Mammary epithelial cell (primary cell): ENCODE results near the genes C7orf31, HNRNPA2B1 and HOXA5.

GRCh38 chr7:24833633-24833832 lies 76.3 kb upstream of the GSDME start:
- CAGE, long polyA plus RNA = no peak
- RRBS = no CpG with 5 or more reads among the region's 2 CpGs

DNA sequence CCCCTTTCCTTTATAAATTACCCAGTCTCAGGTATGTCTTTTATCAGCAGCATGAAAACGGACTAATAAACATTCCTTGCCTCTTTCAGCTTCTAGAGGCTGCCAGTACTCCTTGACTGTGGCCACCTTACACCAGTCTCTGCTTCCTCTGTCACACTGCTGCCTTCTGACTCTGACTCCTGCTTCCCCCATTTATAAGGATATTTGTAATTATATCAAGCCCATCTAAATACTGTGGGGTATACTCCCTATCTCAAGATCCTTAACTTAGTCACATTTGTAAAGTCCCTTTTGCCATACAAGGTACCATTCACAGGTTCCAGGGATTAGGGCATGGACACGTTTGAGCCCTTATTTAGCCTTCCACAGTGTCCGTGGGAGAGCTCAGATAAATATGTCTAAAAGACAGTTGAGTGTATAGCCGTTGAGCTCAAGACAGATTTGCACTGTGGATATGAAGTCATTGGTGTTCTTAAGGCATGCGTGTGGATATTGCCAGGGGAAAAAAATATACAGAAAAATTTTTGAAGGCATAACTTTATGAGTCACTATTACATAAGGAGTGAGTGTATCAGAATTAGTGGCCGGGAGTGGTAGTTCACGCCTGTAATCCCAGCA lies 12.8 kb downstream of the CYCS start:
- CAGE, long polyA plus RNA = no peak
- RRBS = no CpG with 5 or more reads among the region's 7 CpGs

DNA sequence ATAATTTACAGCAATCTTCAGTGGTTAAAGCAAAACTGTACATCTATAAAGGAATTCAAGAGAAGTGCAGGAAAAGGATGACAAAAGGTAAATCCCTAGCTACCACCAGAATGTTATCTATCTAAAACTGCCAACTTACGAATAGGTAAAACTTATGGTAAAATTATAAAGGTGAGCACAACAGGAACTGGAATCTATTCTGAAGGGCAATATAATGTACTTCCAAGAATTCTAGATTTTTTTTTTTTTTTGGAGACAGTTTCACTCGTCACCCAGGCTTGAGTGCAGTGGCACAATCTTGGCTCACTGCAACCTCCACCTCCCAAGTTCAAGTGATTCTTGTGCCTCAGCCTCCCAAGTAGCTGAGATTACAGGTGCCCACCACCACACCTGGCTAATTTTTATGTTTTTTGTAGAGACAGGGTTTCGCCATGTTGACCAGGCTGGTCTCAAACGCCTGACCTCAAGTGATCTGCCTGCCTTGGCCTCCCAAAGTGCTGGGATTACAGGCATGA lies 5.1 kb downstream of the CYCS start:
- CAGE, long polyA plus RNA = no peak
- RRBS = no CpG with 5 or more reads among the region's 4 CpGs

GRCh38 chr7:25179516-25180868 lies at the start of gene C7orf31:
TSS of gene C7orf31 (minus strand) at chr7:25180354.
- CAGE, long polyA plus RNA = no peak
- RRBS = 3% methylated on average over 20 of the region's 86 CpGs

GRCh38 chr7:25743549-25744588 lies 408.1 kb upstream of the NFE2L3 start:
- CAGE, long polyA plus RNA = no peak
- RRBS = no CpG with 5 or more reads among the region's 40 CpGs

- CAGE, long polyA plus RNA = no peak
- RRBS = no CpG with 5 or more reads among the region's 13 CpGs
Measured at GRCh38 chr7:25849372-25850226, 302.4 kb upstream of the NFE2L3 start.

DNA sequence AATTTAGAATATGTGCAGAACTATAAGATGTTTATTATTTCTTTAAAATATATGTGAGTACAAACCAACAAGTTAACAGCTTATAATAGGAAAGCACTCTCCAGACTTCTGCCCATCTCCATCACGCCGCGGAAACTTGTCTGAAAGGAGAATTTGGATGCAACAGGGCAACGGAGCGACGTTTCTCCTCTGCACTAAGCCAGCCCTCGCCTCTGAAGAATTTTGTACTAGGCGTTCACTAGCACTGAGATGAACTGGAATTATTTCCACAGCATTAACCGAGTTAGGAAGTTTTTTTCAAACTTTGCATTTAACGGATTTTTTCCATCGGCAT lies 296.0 kb upstream of the NFE2L3 start:
- CAGE, long polyA plus RNA = no peak
- RRBS = no CpG with 5 or more reads among the region's 11 CpGs

GRCh38 chr7:25951791-25952414 lies 200.1 kb upstream of the NFE2L3 start:
- CAGE, long polyA plus RNA = no peak
- RRBS = no CpG with 5 or more reads among the region's 15 CpGs

GRCh38 chr7:25968556-25969029 lies 183.4 kb upstream of the NFE2L3 start:
- CAGE, long polyA plus RNA = no peak
- RRBS = no CpG with 5 or more reads among the region's 16 CpGs

GRCh38 chr7:26189238-26189449 lies 11.4 kb downstream of the HNRNPA2B1 start:
- CAGE, long polyA plus RNA = no peak

DNA sequence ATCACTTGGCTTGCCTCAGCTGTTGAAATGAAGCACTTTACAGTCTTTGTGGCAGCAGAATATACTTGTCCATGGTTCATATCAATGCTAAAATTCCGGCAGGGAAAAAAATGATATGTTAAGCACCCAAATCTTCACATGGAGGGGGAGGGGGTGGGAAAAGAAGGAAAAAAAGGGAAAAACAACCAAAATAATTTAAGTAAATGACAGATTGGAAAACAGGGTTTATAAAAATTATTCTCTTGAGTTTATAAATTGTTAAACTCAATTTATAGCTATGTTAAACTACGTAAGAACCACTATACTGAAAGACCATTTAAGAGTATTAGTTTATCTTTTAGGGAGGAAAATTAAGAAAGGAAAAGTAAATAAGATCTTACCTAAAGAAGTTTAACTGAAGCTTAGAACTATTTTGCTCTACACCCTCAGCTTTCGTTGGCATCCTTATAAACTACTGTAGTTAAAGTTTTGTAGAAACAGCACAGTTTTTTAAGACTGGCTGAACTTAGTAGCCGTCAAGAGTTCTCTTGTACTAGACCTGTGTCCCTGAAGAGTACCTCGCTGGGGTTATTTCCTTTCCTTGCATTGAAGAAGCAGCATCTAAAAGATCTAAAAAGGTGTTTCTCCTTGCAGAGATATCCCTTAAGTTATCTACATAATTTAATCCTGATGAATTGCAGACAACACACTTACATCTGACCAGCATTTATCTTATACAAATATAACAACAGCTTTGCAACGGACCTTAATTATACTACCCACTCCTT lies 9.3 kb downstream of the HNRNPA2B1 start:
- CAGE, long polyA plus RNA = no peak
- RRBS = no CpG with 5 or more reads among the region's 6 CpGs

- CAGE, long polyA plus RNA = no peak
- RRBS = 1% methylated on average over 8 of the region's 43 CpGs
Measured at GRCh38 chr7:26200468-26200856, at the start of gene HNRNPA2B1. TSS of gene HNRNPA2B1 (minus strand) at chr7:26200746.

- CAGE, long polyA plus RNA = no peak
- RRBS = no CpG with 5 or more reads among the region's 10 CpGs
Measured at GRCh38 chr7:26343360-26343859, 51.7 kb downstream of the SNX10 start.

- CAGE, long polyA plus RNA = no peak
- RRBS = no CpG with 5 or more reads among the region's 7 CpGs
Measured at GRCh38 chr7:26367087-26367846, 75.6 kb downstream of the SNX10 start.

GRCh38 chr7:26515157-26515930 lies 223.7 kb downstream of the SNX10 start:
- CAGE, long polyA plus RNA = no peak
- RRBS = no CpG with 5 or more reads among the region's 10 CpGs

DNA sequence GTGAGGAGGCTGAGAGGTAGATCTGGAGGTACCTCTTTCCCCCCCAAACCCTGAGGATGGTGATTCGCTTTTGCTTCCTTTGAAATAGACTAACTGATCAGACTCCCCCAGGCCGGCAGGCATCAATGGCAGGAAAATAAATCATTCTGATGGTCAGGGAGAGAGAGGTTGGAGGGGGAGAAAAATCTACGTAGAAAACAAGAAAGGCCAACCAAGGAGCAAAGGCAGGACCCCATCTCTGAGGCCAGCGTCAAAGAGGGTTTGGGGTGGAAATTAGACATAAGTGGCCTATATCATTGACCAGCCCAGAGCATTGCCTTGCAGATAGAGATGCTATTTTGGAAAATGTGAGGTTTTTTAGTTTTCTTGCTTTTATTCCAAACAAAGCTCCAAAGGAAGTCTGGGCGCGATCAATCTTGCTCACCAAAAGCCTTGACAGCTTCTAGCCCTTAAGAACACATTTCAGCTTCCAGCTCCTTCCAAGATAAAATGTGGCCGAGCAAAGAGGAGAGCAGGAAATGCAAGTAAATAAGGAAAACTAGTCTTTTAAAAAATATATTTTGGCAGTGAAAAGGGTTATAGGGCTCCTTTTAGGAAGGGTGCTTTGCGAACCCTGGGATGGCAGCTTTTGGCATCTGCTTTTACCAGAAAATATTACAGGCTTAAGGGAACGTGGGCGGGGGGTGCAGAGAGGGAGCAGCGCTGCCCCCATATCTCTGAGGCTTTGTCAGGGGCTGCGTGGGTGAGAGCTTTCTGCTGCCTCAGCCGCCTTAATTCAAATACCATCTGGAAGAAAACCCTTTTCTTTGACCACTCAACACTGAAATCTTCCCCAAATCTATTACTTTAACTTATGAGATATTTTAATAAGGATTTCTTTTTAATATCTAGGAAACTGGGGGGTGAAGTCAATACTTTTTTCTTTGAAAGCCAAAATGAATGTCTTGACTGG lies 2.1 kb upstream of the HOXA2 start:
- CAGE, long polyA plus RNA = no peak
- RRBS = no CpG with 5 or more reads among the region's 13 CpGs

- CAGE, long polyA plus RNA = no peak
- RRBS = 2% methylated on average over 5 of the region's 39 CpGs
Measured at GRCh38 chr7:27122452-27123468, 7.8 kb downstream of the HOXA4 start.

DNA sequence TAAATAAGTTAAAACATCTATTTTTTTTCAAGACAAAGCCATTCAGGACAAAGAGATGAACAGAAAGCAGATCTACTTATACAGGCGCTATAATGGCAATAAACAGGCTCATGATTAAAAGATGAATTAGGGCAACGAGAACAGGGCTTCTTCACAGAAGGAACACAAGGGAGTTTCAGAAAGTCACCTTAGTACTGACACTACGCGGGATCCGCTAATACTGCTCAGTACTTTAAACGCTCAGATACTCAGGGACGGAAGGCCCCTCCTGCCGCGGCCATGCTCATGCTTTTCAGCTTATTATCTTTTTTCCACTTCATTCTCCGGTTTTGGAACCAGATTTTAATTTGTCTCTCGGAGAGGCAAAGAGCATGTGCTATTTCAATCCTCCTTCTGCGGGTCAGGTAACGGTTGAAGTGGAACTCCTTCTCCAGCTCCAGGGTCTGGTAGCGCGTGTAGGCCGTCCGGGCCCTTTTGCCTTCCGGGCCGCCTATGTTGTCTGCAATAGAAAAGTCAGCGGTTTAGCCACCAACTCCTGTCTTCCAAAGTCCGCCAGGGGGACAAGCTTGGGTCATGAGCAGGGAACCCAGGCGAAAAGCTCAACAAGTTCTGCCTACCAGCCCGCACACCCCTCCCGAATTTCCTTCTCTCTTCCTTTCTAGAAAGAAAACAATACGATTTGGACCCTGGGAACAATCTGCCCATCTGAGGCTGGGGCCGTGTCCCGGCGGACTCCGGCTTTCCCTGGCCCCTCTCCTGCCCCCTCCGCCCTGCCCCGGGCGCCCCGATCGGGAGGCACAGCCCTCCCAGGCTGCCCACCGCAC lies 1.7 kb downstream of the HOXA5 start:
- CAGE, long polyA plus RNA = no peak
- RRBS = 4% methylated on average over 2 of the region's 35 CpGs

GRCh38 chr7:27143628-27143937 lies at the start of gene HOXA5:
TSS of gene HOXA5 (minus strand) at chr7:27143681.
- CAGE, long polyA plus RNA = no peak
- RRBS = 2% methylated on average over 11 of the region's 26 CpGs

DNA sequence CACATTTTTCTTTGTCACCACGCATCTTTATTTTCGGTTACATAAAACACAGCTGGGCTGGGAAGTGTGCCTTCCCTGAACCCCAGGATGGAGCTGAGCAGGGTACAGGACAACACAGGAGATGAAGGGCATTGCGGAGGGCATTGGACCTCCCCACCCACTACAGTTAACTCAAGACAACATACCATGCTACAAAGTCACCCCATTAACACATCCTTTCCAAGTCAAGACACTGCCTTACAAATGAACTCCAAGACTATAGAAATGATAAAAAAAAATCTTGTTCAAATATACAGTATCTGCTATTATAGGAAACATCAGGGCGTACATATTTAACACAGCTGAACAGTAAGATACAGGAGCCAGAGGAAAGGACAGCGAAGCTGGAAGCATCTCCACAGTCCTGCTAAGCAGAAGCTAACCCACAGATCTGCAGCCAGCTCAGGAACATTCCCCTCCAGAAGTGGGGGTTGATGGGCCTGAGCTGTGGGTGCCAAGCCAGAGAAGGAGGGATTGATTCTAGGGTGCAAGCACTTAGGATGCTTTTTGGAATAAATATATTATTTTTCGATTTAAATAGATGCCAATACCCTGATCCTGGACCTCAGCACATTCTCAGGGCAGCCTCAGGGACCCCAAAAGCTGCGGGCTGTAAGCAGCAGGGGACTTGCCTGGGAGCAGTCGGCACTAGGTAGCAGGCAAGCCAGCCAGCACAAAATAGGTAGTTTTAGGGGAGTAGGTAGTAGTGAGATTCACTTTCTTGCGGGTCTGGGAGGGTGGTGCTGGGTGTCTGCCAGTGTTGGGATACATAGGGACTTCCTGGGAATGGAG lies 1.5 kb upstream of the HOXA3 start:
- CAGE, long polyA plus RNA = no peak
- RRBS = no CpG with 5 or more reads among the region's 9 CpGs